ENCODE results near the gene KNTC1.

GRCh38 chr12:121779479-121779876, 14.0 kb downstream of the RHOF start:
- PRO-cap: no peak
- CAGE, long polyA plus RNA: no peak

DNA sequence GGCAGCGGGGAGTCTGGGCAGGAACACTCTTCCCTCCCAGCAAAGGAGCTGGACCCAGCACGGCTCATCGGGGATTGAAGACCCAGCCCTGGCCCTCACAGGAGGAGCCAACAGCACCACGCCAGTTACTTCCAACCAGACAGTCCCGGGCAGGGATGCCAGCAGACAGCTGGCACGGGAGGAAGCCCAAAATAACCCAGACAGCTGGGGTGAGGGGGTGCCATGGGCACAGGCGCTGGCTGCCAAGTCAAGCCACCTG, 4.3 kb upstream of the RHOF start:
- PRO-cap: no peak
- CAGE, long polyA plus RNA: no peak

GRCh38 chr12:121804429-121804969, 690 bp downstream of the SETD1B start:
- PRO-cap: bidirectional peak, plus-strand start at chr12:121804695, minus-strand start at chr12:121804746
- CAGE, long polyA plus RNA: no peak

GRCh38 chr12:121809336-121810131, 5.7 kb downstream of the SETD1B start:
- PRO-cap: no peak
- CAGE, long polyA plus RNA: no peak

- PRO-cap: no peak
- CAGE, long polyA plus RNA: no peak
Observed at GRCh38 chr12:121816247-121816683, 12.5 kb downstream of the SETD1B start.

DNA sequence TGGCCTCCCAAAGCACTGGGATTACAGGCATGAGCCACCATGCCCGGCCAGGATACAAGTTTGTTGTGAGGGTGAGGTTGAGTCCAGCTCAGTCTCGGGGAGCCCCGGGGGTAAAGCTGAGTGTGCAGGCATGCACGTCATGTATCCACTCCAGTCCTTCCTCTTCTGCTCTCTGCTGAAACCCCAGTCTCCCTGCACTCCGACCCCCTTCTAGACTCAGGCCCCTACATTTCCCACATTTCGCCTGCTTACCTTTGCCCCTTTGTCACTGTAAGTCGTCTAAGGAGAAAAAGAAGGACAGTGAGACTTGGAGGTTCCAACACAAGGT, 260 bp downstream of the HPD start:
- PRO-cap: no peak
- CAGE, long polyA plus RNA: no peak

GRCh38 chr12:122087202-122087598, 8.6 kb downstream of the MLXIP start:
- PRO-cap: no peak
- CAGE, long polyA plus RNA: no peak

- PRO-cap: no peak
- CAGE, long polyA plus RNA: no peak
Observed at GRCh38 chr12:122205858-122206407, 2.4 kb downstream of the B3GNT4 start.

- PRO-cap: no peak
- CAGE, long polyA plus RNA: no peak
Observed at GRCh38 chr12:122213485-122213952, 10.0 kb downstream of the B3GNT4 start.

DNA sequence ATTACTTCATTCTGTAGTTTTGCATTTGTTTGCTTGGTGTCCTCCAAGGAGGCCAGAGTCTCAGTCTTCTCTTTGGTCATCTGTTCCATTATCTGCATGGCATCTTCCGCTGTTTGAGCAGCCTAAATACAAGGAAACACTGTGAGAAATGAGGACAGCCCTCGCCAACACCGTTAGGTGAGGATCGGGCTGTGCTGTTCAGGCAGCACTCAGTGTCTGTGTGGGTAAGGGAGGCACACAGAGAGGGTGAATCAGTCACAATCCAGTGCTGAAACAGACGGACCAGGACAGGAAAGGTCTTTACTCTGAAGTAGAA, 52.9 kb upstream of the VPS33A start:
- PRO-cap: no peak
- CAGE, long polyA plus RNA: no peak

DNA sequence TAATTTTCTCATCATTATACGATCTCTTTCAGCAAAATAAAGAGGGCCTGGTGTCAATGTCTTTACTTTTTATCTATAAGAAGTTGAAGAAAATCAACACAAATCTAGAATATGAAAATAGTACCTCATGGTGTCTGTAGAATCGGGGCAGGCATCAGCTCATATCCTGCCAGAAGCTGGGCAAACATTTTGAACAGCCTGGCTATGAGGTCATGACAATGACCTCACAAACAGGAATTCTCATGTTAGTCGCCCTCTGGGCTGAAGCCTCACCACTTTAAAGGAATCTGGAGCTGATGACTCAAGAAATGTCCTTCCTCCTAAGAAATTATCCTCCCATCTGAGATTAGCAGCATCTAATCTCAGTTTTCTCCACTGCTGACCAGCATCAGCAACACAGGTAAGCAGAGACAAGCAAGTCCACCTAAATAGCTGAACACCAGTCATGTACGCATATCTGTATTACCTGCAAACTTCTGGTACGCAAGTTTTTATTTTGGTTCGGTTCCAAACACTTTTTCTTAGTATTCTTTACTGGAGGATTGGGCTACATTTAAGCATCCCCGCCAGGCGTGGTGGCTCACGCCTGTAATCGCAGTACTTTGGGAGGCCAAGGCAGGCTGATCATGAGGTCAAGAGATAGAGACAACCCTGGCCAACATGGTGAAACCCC, 27.1 kb downstream of the CLIP1 start:
- PRO-cap: no peak
- CAGE, long polyA plus RNA: no peak

GRCh38 chr12:122399891-122400935, 22.3 kb downstream of the CLIP1 start:
- PRO-cap: no peak
- CAGE, long polyA plus RNA: no peak

DNA sequence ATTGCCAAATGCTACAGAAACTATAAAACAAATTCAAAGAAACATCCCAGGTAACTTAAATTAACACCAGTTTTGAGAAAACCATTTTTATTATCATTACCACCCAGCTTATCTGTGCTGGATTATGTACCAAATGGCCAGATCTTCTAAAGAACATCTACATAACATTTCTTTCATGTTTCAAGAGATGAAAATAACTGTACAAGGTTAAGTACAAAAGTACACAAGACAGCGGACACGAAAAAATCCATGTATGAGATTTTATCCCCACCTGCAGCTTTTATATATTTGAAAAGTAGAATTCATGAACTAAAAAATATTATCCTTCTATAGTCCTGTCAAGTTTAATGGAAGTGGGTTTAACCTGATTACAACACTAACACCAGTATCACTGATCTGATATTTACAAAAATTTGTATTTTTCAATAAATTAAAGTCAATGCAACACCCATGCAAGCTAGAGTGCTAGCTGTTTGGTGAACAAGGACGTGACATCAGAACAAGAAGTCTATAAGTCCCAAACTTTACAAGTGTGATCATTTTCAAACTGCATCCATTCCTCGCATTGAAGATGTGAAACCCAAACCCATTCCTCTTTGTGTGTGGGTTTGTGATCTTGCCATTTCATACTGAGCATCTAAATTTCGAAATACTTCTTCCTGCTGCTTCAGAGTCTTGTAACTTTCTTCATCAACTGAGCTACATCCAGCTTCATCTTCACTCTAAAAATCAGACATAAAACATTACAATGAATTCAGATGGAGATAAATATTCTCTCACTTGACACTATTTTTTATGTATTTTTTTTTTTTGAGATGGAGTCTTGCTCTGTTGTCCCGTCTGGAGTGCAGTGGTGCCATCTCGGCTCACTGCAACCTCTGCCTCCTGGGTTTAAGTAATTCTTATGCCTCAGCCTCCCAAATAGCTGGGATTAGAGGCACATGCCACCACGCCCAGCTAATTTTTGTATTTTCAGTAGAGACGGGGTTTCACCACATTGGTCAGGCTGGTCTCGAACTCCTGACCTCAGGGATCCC, 4.6 kb upstream of the ZCCHC8 start:
- PRO-cap: no peak
- CAGE, long polyA plus RNA: no peak

DNA sequence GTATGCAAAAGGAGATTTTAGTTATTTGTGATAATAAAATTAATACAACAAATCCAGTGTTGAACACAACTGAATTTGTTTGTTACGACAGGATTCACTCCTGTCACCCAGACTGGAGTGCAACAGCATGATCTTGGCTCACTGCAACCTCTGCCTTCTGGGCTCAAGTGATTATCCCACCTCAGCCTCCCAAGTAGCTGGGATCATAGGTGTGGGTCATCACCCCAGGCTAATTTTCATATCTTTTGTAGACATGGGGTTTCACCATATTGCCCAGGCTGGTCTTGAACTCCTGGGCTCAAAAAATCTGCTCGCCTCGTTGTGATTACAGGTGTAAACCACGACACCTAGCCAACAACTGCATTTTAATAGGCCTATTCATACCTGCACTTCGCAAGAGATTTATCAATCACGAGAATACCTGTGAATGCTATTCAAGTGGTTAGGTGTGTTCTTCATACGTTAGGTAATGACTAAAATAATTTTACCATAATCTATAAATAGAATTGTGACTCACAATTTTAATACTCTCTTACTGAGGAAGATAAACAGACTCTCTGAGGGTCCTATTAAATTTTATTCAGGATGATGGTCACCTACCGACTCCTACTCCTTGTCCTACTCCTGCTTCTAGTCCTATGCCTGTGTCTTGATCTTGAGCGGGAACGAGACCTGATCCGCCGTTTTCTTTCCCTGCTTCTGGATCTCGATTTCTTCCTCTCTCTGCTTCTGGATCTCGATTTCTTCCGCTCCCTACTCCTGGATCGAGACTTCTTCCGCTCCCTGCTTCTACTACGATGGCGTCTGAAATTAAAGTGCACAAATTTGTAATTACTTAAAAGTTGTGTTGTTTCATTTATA, 9.9 kb downstream of the RSRC2 start:
- PRO-cap: no peak
- CAGE, long polyA plus RNA: no peak

GRCh38 chr12:122527155-122527972, at the start of gene KNTC1:
TSS of gene KNTC1 (plus strand) at chr12:122527249.
- PRO-cap: bidirectional peak, plus-strand start at chr12:122527281, minus-strand start at chr12:122526973; bidirectional peak, plus-strand start at chr12:122527825, minus-strand start at chr12:122527721
- CAGE, long polyA plus RNA: no peak

DNA sequence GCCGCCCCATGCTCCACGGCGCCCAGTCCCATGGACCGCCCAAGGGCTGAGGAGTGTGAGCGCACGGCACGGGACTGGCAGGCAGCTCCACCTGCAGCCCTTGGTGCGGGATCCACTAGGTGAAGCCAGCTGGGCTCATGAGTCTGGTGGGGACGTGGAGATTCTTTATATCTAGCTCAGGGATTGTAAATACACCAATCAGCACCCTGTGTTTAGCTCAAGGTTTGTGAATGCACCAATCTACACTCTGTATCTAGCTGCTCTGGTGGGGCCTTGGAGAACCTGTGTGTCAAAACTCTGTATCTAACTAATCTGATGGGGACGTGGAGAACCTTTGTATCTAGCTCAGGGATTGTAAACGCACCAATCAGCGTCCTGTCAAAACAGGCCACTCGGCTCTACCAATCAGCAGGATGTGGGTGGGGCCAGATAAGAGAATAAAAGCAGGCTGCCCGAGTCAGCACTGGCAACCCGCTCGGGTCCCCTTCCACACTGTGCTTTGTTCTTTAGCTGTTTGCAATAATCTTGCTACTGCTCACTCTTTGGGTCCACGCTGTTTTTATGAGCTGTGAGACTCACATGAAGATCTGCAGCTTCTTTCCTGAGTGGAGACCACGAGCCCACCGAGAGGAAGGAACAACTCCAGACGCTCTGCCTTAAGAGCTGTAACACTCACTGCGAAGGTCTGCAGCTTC, 65.4 kb downstream of the KNTC1 start:
- PRO-cap: no peak
- CAGE, long polyA plus RNA: no peak

DNA sequence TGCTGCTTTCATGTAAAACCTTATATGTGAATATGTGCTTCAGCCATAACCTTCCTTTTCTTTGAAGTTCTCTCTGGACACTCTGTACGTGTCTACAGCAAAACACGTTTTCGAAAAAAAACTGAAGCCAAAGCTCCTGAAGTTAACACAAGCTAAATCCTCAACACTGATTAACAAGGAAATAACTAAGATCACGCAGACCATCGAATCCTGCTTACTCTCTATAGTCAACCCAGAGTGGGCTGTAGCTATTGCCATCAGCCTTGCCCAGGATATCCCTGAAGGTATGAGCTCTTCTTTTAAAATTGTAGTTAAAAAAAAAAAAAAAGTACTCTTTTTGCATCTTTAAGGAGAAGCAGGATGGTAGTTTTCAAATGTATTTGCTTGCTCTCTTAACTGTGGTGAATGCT, 75.9 kb downstream of the KNTC1 start:
- PRO-cap: no peak
- CAGE, long polyA plus RNA: no peak

- PRO-cap: bidirectional peak, plus-strand start at chr12:122836771, minus-strand start at chr12:122836490
- CAGE, long polyA plus RNA: no peak
Observed at GRCh38 chr12:122836049-122836581, 858 bp downstream of the HIP1R start.

DNA sequence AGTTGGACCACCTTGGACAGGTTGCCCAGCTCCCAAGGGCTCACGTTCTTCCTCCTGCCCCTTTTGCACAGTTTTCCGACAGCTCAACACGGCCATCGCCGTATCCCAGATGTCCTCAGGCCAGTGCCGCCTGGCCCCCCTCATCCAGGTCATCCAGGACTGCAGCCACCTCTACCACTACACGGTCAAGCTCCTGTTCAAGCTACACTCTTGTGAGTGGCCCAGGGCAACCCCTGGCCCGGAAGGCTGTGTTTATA, 18.6 kb downstream of the HIP1R start:
- PRO-cap: no peak
- CAGE, long polyA plus RNA: no peak

DNA sequence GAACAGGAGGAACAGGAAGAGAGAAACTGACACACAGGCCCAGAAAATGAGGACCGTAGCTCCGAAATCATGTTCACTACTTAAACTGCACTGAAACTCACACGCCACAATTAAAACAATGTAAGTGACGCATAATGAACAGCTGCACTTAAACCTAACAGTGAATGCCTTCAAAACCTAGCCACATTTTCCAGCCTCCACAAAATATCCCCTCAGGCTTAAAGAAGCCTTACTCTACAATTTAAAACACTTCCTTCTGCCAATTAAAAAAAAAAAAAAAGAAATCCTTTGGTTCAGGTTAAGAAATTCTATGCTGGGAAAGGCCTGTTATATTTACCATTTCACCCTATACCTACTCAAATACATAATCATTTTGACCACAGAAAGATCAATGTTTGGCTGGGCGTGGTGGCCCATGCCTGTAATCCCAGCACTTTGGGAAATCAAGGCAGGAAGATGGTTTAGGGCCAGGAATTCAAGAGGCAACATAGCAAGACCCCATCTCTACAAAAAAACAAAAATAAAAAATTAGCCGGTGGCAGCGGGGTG, 3.6 kb downstream of the VPS37B start:
- PRO-cap: no peak
- CAGE, long polyA plus RNA: no peak

Data from B cell (primary cell).